Tibial artery (tissue), 1 donor: ENCODE results near the gene NT5C.

- PRO-cap: no peak
These were observed 15.9 kb downstream of the GPRC5C start for GRCh38 chr17:74447820-74448194.

- PRO-cap: bidirectional peak, plus-strand start at chr17:74454331, minus-strand start at chr17:74454106
These were observed 12.4 kb upstream of the CD300A start for GRCh38 chr17:74453706-74454714.

GRCh38 chr17:74682136-74682524, 30.6 kb downstream of the CD300LF start:
- PRO-cap: unidirectional peak, plus-strand start at chr17:74682278

- PRO-cap: no peak
These were observed 4.4 kb downstream of the NHERF1 start for GRCh38 chr17:74752687-74753384.

GRCh38 chr17:74768788-74769577, 7.2 kb downstream of the NAT9 start:
- PRO-cap: no peak

DNA sequence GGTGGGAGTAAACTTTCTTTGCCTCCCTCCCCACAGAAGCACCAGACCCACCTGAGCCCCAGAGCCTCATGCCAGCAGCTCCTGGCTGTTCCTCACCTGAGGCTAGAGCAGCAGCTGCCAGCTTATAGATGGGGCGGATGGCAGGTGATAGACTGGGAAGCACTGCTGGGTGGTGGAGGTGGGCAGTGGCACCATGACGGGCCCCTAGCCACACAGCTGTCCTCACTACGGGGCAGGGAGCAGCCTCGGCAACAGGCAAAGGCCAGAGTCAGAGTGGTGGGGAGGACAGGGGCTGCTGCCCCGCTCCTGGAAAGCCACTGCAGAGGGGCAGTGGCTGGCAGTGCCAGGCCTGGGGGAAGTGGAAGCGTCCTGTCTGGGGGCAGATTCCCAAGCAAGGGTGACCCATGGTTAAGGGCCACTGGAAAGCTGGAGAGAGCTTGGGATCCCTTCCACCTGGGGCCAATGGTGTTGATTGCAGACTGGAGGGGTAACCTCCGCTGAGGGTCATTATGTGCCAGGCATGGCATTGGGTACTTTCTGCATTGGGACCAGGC, 20.6 kb downstream of the GRIN2C start:
- PRO-cap: no peak

GRCh38 chr17:74860247-74861168, 823 bp upstream of the GRIN2C start:
- PRO-cap: unidirectional peak, plus-strand start at chr17:74860695

- PRO-cap: no peak
These were observed 550 bp downstream of the HID1 start for GRCh38 chr17:74971870-74972548.

DNA sequence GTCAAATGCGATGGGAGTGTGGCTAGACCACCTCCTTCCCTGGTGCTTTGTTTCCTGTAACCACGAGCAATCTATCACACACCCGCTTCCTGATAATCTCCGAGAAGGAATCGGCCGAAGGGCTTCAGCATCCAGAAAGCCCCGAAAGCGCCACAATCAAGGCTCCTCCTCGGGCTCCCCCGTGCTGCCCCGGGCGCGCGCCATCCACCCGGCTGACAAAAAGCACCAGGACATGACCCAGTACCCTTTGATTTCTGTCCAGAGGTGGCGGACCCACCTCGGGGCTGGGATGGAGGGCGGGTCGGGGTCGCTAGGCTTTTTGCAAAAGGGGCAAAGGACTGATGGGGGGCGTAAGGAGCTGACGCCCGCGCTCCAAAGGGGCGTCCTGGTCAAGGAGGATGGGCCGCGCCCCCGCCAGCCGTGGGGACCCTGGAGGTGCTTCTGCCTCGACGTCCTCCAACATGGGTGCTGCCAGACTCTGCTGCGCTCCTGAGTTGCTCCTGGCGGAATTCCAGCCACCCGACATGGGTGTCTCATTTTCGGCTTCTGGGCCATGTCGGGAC, 636 bp upstream of the ARMC7 start:
- PRO-cap: no peak

- PRO-cap: no peak
These were observed 4.6 kb downstream of the ARMC7 start for GRCh38 chr17:75113992-75115093.

DNA sequence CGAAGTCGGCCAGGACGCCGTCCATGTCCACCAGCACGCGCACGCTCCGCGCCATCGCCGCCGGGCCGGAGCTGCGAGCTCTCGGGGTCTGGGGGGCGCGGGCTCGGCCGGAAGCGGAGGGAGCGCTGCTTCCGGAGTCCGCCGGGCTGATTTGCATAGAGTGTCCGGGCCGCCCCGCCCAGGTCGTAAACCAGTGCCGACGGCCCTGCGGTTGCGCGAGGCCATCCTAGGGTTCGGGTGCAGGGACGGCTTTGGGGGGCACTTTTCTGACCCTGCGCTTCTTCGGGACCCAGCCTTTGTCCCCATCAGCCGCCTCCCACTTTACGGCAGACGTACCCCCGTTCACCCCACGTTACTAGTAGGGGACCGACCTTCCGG, at the start of gene NT5C:
TSS of gene NT5C (minus strand) at position 90 of the 378 bp plus-strand sequence.
- PRO-cap: bidirectional peak, plus-strand start at position 188 of the sequence, minus-strand start at position 105 of the sequence

GRCh38 chr17:75145088-75145581, 9.2 kb downstream of the JPT1 start:
- PRO-cap: no peak

- PRO-cap: bidirectional peak, plus-strand start at chr17:75182651, minus-strand start at chr17:75182589
These were observed 754 bp downstream of the SUMO2 start for GRCh38 chr17:75181627-75182782.

GRCh38 chr17:75252358-75253327, 8.8 kb downstream of the GGA3 start:
- PRO-cap: no peak

GRCh38 chr17:75273023-75273838, 2.2 kb upstream of the MIF4GD start:
- PRO-cap: no peak

GRCh38 chr17:75318689-75319602, 29.7 kb upstream of the SLC25A19 start:
- PRO-cap: no peak

GRCh38 chr17:75371924-75372980, 33.2 kb downstream of the GRB2 start:
- PRO-cap: no peak

- PRO-cap: no peak
These were observed 10.1 kb downstream of the GRB2 start for GRCh38 chr17:75395167-75395895.

DNA sequence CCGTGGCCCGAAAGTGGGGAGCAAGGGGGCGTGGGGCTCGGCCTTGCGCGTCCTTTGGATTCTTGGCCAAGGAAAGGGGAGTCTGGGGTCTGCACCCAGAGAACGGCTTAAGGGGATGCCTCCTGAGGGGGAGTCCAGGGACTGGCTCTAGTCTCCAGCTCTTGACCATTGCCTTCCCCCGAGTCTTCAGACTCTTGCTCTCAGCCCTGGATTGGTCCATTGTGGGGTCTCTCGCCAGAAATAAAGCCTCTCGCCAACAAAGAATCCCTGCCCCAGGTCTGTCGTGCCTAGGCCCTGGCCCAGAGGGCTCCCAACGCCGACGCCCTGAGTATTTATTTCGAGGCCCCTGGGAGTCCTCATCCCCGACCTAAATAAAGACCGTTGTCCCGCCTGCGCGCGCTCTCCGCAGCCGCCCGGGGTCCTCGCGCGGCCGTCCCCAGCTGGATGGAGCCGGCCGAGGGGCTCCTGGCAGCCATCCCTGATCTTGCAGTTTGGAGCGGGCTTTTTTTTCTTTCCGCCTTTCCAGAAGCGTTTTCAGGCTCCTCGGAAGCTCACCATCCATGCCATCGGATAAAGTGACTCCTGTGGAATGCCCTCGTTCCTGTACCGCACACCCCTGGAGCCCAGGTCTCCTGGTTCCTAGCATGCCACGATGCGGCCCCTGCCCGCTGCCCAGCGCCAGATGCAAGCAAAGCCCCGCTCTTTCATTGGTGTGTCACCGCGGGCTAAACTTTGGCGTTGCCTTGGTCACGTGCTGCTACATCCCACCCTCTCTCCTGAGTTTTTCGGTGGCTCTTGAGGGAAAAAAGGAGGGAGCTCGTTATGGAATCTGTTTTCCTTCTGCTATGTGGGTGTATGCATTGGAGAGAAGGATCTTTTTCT, 574 bp downstream of the TMEM94 start:
- PRO-cap: unidirectional peak, minus-strand start at position 684 of the sequence

- PRO-cap: no peak
These were observed 28.8 kb downstream of the TMEM94 start for GRCh38 chr17:75485201-75485714.